Non-pigmented ciliary epithelial cell (primary cell): ENCODE results near the genes EFEMP2, PACS1, SLC29A2 and NPAS4.

DNA sequence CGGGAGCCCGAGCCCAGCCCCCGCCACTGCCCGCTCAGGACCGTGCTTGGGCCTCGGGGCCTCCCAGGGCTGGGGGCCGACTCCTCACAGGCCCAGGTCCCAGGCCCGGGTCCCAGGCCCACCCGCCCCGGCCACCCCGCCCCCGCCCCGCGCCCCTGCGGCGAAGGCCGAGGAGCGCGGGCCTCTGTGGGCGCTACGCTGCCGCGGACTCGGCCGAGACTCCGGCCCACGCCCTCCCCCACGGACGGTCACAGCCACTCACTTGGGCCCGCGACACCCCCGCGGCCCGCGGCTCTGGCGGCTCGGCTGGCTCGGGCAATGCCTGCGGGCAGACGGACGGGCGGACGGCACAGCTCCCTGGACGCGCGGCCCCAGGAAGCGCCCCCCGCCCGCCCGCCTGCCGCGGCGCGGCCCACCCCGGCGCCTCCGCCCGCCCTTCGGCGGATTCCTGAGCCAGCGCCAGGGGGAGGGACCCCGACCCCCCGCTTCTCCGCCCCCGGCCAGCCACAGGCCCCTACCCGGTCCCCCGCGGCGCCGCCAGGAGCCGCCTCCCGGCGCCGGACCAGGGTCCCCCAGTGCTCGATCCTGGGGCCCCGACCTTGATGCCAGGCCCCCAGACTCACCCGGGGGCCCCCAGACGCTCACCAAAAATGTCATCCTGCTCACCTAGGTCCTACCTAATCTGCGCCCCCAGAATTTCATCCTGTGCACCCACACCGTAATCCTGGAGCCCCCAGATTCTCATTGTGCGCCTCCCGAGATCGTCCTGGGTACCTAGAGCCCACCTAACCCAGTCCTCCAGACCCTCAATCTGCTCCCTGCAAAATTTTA lies at the start of gene EFEMP2:
Gene EFEMP2 (minus strand): TSS at position 380 of the 831 bp plus-strand sequence.
- RRBS, result 2% methylated on average over 34 of the region's 83 CpGs

DNA sequence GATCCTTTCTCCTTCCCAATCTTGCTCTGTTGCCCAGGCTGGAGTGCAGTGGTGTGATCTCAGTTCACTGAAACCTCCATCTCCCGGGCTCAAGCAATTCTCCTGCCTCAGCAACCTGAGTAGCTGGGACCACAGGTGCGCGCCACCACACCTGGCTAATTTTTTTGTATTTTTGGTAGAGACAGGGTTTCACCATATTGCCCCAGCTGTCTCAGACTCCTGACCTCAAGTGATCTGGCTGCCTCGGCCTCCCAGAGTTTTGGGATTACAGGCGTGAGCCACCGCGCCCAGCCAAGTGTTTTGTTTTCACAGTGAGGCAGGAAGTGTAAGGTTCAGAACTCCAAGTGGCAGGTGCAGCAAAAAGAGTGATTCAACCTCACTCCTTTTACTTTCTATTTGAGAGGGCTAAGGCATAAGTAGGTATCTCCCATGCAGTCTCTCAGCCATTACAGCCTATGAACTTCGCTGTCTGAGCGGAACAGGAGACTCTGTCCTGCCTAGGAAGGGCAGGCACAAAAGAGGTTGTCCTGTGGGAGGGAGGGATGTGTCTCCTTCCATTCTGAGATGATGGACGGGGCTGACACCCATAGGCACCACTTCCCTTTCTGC lies 4.9 kb upstream of the SART1 start:
- RRBS, result no CpG with 5 or more reads among the region's 10 CpGs

DNA sequence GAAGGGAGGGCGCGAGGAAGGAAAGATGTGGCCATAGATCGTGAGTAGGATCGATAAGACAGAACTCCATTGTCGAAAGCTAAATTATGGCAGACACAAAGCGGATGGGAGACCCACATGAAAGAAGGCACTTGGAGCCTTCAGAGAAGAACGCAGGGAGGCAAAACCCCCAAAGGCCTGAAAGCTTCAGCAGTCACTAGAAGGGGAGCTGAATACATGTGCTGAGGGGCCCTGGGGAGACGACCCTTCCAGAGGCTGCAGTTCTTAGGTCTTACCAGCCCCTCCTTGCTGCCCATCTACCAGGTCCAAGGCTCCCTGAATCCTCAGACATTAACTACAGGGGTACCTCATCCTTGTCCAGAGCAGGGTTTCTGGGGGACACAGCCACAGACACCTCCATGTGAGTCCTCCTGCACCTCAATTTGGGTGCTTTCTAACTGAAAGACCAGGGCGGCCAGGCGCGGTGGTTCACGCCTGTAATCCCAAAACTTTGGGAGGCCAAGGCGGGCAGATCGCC lies 13.8 kb downstream of the EIF1AD start:
- RRBS, result no CpG with 5 or more reads among the region's 14 CpGs

DNA sequence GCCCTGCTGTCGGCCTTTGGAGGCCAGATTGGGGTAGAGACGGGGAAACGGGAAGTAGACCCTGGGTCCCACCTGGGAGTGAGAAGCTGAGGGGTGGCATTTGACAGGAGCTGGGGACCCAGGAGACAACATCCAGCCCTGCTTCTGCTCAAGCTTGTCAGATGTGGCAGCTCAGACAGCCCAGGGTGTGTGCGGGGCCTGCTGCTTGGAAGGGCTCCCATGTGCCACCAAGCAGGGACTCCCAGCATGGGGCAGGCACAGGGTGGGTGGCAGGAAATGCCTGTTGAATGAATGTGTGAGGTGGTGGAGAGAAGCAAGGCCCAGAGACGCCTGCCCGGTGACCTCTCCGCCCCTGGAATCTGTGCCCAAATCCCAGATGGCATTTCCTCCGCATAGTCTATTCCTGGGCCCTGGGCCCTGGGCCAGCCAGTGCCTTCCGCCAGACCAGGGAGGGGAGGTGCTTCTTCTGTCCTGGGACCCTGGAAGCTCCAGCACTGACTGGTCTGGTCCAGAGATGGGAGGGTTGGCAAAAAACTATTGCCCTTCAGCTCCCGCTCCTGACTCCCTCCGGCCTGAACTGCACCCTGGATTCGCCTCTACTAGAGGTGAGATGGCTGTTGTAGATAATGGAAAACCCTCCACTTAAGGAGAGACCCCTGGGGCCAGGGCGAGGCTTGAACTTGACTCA lies 3.6 kb downstream of the CST6 start:
- RRBS, result no CpG with 5 or more reads among the region's 13 CpGs

DNA sequence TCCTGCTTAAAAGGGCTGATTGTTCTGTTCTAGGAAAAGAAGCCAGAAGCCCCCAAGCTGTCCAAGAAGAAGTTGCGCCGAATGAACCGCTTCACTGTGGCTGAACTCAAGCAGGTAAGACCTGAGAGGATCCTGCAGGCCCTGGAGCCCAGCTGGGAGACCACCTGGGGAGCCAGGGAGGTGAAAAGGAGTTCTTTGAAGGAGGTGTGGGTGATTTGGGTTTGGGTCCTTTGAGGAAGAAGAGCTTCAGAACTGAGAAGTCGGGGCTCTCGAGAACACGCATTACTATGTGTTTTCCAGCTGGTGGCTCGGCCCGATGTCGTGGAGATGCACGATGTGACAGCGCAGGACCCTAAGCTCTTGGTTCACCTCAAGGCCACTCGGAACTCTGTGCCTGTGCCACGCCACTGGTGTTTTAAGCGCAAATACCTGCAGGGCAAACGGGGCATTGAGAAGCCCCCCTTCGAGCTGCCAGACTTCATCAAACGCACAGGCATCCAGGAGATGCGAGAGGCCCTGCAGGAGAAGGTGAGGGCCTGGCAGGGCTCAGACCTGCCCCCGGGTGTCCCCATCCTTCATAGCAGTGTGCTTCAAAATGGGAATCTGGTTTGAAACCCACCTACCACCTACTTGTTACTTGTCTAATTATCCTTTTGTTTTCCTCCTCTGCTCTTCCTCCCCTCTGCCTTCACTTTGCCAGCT lies 7.5 kb downstream of the SF3B2 start:
- RRBS, result no CpG with 5 or more reads among the region's 19 CpGs

GRCh38 chr11:66062795-66063219 lies 7.3 kb upstream of the PACS1 start:
- RRBS, result no CpG with 5 or more reads among the region's 4 CpGs

DNA sequence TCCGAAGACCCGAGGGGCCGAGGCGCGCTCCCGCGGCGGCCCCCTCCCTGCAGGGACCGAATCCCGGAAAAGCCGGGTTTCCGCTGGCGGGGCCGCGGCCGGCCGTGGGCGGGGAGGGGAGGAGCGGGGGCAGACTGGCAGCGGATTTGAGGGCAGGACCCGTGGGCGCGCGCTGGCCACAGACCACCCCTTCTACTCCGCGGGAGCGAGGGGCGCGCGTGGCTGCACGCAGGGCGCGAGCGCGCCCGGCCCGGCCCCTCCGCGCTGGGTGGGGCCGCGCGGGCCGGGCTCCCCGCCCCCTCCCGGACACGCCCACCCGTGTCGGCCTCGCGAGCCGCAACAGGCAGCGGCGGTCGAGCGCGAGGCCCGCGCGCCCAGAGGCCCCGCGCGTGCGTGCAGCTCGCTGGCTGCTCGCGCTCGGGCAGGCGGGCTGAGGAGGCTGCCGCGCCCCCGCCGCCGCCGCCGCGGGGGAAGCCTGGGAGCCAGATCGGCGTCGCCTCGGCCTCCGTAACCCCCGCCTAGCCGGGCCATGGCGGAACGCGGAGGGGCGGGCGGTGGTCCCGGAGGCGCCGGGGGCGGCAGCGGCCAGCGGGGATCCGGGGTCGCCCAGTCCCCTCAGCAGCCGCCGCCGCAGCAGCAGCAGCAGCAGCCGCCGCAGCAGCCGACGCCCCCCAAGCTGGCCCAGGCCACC lies at the start of gene PACS1:
Gene PACS1 (plus strand): TSS at position 315 of the 691 bp plus-strand sequence.
- RRBS, result 3% methylated on average over 12 of the region's 103 CpGs

DNA sequence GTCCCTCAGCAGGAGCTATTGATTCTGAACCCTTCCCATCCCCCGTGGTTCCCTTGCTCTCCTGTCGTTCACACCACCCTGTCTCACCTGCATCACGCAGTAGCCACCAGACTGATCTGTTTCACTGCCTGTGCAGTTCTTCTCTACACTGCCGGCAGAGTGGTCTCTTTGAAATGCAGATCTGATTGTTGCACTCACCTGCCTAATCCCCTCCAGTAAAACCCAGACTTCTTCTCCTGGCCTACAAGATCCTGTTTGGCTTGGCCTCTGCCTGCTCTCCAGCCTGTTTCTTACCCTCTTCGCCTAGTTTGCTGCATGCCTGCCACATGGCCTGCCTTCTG lies 41.9 kb downstream of the PACS1 start:
- RRBS, result no CpG with 5 or more reads among the region's 5 CpGs

GRCh38 chr11:66216079-66216278 lies 41.5 kb upstream of the KLC2 start:
- RRBS, result no CpG with 5 or more reads among the region's 3 CpGs

DNA sequence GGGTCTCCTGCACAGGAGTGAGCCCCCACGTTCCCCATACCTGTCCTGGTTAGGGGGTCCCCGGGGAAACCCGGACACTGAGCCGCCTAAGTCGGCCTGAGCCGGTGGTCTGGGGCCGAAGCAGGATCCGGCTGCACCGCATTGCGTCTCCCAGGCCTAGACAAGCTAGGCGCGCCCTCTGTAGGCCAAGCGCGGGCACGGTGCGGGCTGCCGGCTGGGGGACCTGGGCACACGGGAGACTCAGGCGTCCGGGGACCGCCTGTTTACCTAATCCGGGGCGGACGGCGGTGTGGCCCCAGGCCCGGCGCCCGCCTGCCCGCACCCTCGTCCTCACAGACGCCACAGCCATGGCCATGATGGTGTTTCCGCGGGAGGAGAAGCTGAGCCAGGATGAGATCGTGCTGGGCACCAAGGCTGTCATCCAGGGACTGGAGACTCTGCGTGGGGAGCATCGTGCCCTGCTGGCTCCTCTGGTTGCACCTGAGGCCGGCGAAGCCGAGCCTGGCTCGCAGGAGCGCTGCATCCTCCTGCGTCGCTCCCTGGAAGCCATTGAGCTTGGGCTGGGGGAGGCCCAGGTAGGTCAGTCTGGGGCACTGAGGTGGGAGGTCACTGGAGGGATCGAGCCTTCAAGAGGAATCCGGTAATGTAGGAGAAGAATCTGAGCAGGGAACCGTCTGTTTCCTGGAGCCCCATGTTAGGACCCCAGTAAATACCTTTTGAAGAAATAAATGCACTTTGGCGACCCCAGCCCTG lies 921 bp downstream of the KLC2 start:
- RRBS, result 2% methylated on average over 13 of the region's 47 CpGs

GRCh38 chr11:66267260-66267690 lies 1.2 kb upstream of the RAB1B start:
- RRBS, result 4% methylated on average over 9 of the region's 37 CpGs

DNA sequence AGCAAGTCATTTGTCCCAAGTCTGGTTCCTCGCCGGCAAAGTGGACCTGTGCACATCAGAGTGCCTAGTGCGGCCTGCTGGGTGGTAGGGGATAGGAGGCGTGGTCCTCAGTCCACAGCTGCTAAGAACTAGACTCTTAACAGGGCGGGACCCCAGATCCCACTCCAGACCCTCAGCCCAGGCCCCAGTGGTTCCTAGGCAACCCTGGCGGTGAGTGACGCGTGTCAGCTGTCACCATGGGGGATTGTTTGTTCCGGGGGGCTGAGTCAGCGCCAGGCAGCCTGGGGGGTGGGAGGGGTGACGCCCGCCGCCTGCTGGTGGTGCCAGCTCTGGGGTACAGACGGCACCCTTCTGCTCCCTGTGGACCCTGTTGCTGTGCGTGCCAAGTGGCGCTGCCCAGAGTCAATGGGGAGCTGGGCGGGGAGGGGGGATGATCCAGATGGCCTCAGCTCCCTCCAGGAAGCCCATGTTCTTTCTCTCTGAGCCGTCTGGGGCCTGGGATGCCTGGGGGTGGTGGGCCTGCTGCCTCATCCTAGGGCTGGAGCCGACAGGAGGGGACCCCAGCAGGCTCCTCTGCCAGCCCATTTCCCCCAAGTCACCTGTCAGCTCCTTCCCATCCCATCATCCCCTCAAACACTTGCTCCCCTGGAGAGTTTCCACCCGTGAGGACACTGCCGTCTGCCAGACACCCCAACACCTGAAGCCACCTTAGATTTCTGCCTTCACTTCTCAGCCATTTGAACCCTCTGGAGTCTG lies 2.5 kb downstream of the CNIH2 start:
- RRBS, result no CpG with 5 or more reads among the region's 21 CpGs

DNA sequence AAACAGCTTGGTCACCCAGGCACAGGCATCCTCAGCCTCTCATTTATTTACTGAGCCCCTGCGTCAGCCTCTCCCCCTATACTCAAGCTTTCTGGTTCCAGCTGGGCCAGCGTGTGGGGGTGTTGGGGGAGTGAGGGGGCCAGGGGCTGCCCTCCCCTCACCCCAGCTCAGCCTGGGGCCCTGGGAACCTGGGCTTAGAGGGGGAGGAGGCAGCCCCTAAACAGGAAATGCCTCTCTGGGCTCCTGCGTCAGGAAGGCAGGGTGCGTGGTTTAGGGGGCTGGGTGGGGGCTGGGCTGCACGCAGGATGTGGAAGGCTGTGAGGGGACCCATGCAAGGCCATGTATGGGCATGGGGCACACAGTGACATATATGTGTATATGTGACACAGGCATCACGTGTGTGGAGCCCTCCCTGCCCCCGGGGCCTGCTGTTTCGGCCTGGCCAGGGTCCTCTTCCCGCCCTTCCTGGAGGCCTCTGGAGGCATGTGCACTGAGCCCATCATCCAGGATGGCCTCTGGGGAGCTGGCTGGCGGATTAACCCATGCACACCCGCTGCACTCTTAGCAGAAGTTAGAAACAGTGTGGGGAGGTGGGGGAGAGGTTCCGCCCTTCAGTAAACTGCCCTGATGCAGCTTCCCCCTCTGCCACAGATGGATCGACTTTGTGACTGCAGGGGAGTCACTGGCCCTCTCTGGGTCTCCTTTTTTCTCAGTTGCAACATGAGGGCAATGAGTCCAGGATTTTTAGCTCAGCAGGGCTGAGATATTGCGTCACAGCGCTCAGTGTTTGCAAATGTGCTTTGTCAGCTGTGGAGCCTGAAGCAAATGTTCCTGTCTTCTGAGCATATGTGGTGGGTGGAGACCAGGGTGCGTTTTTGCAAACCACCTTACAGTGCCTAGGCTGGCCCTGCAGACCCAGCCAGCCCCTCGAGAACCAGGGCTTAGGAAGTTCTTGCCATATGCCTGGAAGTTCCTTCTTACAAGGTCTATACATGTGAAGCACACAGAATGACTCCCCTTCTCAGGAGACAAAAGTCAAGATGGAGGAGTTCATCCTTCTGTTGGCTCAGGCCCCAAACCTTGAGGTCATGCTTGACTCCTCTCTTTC lies 1.2 kb upstream of the CD248 start:
- RRBS, result no CpG with 5 or more reads among the region's 17 CpGs

GRCh38 chr11:66335477-66335957 lies 717 bp downstream of the RIN1 start:
- RRBS, result no CpG with 5 or more reads among the region's 17 CpGs

GRCh38 chr11:66371266-66372310 lies at the start of gene SLC29A2:
Gene SLC29A2, minus strand, starts transcription at chr11:66371760.
- RRBS, result 1% methylated on average over 29 of the region's 101 CpGs

DNA sequence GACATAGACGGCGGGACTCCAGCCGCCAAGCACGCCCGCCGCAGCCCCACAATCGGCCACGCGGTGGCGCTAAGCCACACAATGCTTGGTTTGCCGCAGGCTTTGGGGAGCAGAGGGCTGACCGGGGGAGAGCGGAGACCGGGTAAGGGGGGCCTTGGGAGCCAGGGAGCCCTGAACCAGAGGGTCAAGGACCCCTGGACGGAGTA lies 12.4 kb upstream of the NPAS4 start:
- RRBS, result 5% methylated on average over 2 of the region's 15 CpGs

DNA sequence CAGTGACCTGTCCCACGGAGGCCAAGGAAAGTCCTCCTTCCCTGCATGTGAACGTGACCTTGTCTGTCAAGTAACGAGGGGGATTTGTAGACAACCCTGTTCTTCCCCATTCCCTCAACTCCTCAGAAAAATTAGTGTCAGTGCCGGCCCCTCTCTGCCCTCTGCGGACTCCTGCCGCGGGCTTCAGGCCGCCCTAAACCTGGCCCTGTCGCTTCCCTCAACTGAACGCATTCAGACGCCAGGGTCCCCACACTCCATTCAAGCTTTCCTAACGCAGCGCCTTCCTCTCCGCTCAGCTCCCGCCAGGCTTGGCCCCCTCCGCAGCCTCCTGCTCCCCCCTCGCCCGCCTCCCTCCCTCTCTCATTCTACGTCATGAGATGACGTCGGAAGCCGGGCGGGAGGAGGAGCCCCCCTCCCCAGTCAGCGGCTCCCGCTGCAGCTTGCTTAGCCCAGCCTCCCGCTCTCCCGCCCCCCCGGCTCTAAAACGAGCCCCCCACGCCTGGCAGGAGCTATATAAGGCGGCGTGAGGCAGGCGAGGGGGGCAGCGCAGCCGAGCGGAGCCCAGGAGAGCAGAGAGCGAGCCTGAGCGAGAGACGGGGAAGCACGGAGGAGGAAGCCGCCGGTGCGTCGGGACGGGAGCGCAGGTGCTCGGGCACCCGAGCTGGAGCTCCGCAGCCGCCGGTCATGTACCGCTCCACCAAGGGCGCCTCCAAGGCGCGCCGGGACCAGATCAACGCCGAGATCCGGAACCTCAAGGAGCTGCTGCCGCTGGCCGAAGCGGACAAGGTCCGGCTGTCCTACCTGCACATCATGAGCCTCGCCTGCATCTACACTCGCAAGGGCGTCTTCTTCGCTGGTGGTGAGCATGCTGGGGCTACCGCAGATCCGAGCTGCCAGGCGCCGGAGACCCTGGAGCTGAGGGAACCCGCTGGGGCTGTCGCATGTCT lies at the start of gene NPAS4:
Gene NPAS4 (plus strand): TSS at position 540 of the 947 bp plus-strand sequence.
- RRBS, result 4% methylated on average over 24 of the region's 73 CpGs

GRCh38 chr11:66475884-66476860 lies 4.1 kb upstream of the DPP3 start:
- RRBS, result no CpG with 5 or more reads among the region's 28 CpGs

- RRBS, result no CpG with 5 or more reads among the region's 43 CpGs
These were observed 835 bp upstream of the DPP3 start for GRCh38 chr11:66479044-66480154.

DNA sequence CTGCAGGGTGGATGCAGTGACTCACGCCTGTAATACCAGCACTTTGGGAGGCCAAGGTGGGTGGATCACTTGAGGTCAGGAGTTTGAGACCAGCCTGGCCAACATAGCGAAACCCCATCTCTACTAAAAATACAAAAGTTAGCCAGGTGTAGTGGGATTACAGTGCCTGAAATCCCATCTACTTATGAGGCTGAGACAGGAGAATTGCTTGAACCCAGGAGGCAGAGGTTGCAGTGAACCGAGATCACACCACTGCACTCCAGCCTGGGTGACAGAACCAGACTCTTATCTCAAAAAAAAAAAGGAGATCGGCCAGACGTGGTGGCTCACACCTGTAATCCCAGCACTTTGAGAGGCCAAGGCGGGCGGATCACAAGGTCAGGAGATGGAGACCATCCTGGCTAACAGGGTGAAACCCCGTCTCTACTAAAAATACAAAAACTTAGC lies 8.7 kb upstream of the RBM14 start:
- RRBS, result no CpG with 5 or more reads among the region's 8 CpGs